Placental pericyte (primary cell): ENCODE results near the genes TPP2 and EFNB2.

GRCh38 chr13:99997326-99998225 is 16.0 kb downstream of the ZIC2 start:
- CAGE, long polyA plus RNA: no peak

DNA sequence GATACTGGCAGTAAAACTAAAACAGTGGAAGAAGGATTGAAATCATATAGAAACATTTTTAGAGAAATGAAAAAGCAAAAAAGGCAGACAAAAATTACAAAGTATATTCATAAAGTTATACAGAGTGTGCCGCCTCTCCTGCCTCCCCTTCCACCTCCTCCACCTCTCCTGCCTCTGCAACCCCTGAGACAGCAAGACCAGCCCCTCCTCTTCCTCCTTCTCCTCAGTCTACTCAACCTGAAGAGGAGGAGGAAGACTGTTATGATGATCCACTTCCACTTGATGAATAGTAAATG is 237.5 kb downstream of the PCCA start:
- CAGE, long polyA plus RNA: no peak

DNA sequence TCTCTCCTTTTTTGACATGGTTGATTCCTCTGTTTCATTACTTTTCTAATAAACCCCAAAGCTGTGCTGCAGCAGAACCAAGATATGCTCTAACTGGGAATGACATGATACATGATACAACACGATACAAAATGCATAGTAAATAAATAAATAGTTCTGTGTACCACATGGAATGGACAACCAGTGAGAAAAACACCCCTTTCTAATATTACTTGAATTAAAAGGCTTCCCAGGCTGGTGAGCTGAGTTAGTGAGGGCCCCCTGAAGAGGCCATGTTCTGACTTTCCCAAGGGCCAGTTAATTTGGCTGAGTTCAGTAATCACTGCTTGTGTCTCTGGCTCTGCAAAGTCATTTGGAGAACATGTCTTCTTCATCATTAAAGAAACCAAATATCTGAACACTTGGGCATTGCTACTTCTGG is 203.1 kb upstream of the TMTC4 start:
- CAGE, long polyA plus RNA: no peak

GRCh38 chr13:101429709-101430138 is 13.4 kb upstream of the NALCN start:
- CAGE, long polyA plus RNA: no peak

DNA sequence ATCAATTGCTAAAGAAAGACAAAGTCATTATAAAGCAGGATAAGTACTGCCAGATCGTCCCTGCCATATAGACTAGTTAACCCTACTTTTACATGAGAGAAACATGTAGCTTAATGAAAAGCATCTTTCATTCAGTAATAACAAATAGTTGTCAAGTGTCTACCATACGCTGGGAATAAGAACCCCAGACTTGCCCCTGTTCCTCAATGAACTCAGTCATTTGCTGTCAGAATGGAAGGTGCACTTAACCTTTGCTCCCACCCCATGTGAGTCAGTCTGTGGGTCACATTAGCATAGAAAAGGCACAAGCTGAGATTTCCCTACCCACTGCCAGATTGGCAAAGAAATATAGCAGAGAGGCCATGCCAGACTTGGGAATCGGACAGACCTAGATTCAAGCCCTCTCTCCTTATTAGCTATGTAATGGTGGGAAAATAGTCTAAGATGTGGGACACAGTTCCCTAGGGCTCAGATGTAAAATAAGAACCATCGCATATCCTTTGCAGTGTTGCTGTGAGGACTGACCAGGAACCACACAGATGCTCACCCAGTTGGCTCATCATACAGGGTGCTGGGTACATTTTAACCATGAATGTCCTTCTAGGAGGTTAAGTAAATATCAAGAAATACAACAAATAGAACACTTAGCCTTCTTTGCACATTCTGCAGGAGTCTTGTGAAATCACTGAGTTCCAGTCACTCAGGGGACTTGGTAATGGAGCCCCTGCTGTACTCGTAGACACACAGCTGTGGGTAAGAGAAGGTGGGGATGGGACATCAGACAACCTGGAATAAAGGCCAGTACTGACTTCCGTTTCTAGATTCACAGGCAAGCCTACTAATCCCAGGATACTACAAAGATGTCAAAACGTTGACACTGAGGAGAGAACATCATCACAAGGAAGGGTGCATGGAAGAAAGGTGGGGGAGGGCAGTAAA is 266.9 kb upstream of the FGF14 start:
- CAGE, long polyA plus RNA: no peak

DNA sequence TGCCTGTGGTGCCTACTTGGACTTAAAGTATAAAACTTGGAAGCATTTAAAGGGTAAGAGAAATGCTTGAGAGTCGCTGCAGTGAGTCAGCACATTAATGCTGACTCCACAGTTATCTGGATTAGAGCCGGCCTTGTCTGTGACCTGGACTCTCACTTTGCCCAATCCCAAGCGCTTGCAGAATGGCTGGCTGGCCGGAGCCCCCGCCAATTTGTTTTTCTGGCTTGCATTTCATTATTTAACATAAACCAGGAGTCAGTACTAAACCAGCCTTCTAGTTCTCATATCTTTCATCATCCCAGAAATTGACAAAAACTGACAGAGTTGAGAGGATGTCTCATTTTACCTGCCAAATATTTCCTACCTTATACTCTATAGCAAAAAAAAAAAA is 304.9 kb upstream of the TPP2 start:
- CAGE, long polyA plus RNA: no peak

- CAGE, long polyA plus RNA: no peak
Observed at GRCh38 chr13:102596661-102597289, at the start of gene TPP2. TSS of gene TPP2 (plus strand) at chr13:102596986.

GRCh38 chr13:102844964-102845535 is 782 bp upstream of the ERCC5 start:
- CAGE, long polyA plus RNA: no peak

DNA sequence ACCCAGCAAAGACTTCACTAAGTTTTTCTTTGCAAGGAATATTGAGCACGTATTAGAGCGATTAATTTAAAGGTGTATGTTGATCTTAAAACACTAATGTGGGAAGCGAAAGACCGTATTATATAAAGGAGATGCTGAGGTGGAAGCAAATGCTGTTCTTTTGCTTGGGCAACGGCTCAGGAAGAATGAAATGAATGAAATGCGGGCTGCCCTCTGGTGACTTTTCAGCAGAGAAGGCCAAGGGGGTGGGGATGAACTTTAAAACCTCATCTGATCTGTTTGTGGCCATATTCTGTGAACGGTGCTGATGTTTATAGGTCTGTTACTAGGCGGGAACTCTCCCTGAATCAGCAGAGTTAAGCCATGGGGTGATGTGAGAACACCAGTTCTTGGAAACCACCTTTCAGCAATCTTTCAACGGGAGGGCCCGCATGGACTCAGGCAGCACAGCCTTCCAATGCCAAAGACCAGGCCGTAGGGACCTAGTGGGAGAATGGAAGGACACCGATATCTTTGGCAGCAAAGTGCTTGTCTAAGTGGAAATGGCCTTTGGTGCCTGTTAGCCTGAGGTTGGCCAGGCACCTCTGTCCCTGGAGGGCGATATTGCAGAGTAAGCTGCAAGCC is 56.9 kb downstream of the ERCC5 start:
- CAGE, long polyA plus RNA: no peak

GRCh38 chr13:103517549-103517846 is 451.3 kb upstream of the SLC10A2 start:
- CAGE, long polyA plus RNA: no peak

DNA sequence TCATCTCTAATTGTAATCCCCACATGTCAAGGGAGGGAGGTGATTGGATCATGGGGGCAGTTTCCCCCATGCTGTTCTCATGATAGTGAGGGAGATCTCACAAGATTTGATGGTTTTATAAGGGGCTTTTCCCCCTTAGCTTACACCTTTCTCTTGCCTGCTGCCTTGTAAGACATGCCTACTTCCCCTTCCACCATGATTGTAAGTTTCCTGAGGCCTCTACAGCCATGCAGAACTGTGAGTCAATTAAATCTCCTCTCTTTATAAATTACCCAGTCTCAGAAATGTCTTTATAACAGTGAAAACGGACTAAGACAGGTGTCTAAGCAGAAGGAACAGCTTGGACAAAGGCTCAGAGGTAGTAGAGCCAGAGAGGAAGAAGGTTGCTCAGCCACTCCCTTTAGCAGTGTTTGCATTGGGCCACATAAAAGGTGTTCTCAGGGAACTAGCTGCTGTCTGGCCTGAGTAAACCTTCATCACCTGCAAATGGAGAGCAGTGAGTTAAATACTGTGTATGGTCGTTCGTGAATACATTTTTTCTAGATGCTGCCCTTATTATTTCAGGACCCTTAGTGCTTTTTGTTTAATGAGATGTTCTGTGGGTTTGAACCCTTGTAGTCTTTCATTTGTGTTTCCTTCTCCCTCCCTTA is 383.5 kb downstream of the EFNB2 start:
- CAGE, long polyA plus RNA: no peak

GRCh38 chr13:106350245-106350644 is 185.2 kb downstream of the EFNB2 start:
- CAGE, long polyA plus RNA: no peak

DNA sequence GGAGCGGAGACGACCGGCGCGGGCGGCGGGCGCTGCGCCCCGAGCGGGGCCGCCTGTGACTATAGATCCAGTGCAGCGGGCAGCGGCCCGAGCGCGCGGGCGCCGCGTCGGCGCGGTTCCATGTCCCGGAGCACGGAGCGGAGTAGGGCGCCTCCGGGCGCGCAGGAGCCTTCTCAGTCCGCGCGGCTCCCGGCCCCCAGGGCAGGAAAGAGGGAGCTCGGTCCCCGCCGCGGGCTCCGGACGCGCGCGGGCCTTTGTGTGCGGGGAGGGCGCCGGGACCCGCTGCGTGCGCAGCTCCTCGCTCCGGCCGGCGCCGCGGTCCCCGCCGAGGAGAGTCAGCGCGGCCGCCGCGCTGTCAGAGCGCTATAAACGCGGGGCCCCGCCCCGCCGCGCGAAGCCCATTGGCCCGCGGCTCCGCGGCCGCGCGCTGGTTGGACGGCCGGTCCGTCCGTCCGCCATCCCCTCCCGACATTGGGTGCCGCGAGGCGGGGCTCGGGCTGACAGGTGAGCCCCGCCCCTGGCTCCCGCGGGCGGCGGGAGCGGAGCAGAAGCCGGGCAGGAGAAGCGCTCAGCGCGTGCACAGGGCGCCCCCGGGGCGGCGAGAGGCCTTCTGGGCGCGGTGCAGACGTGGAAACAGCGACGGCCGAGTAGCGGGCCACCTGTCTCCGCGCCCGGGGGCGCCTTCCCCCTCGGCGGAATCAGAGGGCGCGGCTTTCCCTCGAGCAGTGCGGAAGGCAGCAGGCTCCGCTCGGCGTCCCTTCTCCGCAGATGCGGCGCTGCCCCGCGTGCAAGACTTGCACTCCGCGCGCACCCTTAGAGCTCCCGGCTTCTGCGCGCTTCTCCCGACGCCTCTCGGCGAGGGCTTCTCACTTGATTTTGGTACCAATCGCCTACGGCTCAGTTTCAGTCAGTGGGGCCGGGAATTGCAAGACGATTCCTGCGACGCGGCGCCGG is at the start of gene EFNB2:
Gene EFNB2, minus strand, starts transcription at position 340 of the 954 bp plus-strand sequence.
- CAGE, long polyA plus RNA: no peak

- CAGE, long polyA plus RNA: no peak
Observed at GRCh38 chr13:106709465-106709904, 141.5 kb upstream of the ARGLU1 start.

DNA sequence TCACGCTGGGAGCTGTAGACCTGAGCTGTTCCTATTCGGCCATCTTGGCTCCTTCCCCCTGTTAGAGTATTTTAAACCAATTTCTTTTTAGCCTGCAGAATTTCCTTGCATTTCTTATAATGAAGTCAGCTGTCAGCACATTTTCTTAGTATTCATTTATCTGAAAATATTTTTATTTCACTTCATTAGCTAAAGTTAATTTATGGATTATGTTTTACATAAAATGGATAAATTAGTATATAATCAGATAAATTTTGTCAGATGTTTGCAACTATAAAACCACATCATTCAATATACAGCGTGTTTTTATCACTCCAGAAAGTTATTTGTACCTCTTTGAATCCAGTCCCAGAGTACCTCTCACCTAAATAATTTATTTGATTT is 59.3 kb upstream of the NALF1 start:
- CAGE, long polyA plus RNA: no peak

DNA sequence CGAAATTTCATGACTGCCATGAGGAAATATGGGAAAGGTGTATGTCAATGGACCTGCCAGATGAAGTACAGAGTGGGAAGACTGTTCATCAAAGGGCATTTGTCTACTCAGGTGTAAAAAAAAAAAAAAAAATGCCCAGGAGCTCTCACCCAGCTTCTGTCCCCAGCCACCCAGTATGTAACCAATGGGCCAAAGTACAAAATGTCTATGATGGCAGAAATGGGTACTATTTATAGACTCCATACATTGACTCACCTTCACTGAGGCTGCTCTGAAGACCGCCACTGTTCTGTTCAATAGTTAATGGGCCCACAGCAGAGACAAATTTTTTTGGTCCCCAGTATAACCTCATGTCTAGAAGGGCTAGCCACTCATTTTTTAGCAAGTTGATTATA is 127.9 kb upstream of the NALF1 start:
- CAGE, long polyA plus RNA: no peak

GRCh38 chr13:108495265-108496022 is 134.0 kb upstream of the MYO16 start:
- CAGE, long polyA plus RNA: no peak

GRCh38 chr13:108734501-108735139 is 105.2 kb downstream of the MYO16 start:
- CAGE, long polyA plus RNA: no peak

GRCh38 chr13:108916849-108917241 is 287.4 kb downstream of the MYO16 start:
- CAGE, long polyA plus RNA: no peak

DNA sequence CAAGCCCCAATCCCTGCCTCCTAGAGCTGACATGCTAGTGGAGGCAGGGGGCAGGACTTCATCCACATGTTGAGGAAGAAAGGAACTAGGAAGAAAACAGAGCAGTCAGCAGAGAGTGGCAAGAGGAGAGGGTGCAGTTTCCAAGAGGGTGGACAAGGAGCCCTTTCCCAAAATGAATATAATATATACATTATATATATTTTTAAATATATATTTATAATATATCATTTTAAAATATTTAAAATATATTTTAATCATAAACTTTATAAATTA is 328.5 kb downstream of the MYO16 start:
- CAGE, long polyA plus RNA: no peak